A549 (cell line): ENCODE results near the gene AGAP5.

- PRO-cap, result no peak
CAGE:
- cytosol, long polyA plus RNA, result no peak
- long polyA plus RNA, result no peak
- nucleus, long polyA plus RNA, result no peak
These were observed 45.6 kb upstream of the OIT3 start for GRCh38 chr10:72847841-72848428.

DNA sequence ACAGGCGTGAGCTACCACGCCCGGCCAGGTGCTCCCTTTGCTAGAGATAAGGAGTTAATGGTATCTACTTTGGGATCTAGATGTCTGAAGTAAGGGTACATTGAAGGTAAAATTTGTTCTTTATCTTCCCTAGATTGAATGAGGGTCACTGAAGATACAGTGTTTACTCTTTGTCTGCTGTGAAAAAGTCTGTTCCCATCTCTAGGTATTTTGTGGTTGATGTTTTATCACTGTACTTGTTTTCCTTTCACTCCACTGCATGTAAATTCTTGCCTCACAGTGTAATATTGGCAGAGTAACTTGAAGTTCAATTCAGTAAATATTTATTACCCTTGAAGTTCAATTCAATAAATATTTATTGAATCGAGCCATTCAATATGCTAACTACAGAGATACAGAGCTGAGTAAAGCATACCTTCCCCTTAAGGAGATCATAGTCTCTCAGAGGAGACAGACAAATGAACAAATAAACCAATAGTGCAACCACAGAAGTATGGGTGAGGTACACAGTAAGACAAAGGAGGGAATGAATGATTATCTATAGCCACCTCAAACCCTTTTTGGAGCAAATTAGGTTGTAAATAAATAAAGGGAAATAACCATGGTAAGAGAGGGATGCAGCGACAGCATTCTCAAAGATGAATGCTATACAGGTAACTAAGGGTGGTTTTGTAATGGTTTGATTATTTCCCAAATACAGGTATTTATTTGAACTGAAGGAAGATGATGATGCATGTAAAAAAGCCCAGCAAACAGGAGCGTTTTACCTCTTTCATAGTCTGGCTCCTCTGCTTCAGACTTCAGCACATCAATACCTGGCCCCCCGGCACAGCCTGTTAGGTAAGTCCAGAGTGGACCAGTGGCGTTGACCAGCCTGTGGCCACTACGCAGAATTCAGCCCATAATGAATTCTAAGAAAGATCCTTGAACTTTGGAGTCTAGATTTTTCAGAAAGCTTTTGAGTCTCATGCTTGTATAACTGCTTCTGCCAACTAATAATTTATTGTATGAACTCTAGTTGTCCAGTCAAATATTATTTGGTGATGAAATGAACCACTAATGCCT lies 9.4 kb downstream of the NUDT13 start:
- PRO-cap, result no peak
CAGE:
- cytosol, long polyA plus RNA, result no peak
- long polyA plus RNA, result no peak
- nucleus, long polyA plus RNA, result no peak

DNA sequence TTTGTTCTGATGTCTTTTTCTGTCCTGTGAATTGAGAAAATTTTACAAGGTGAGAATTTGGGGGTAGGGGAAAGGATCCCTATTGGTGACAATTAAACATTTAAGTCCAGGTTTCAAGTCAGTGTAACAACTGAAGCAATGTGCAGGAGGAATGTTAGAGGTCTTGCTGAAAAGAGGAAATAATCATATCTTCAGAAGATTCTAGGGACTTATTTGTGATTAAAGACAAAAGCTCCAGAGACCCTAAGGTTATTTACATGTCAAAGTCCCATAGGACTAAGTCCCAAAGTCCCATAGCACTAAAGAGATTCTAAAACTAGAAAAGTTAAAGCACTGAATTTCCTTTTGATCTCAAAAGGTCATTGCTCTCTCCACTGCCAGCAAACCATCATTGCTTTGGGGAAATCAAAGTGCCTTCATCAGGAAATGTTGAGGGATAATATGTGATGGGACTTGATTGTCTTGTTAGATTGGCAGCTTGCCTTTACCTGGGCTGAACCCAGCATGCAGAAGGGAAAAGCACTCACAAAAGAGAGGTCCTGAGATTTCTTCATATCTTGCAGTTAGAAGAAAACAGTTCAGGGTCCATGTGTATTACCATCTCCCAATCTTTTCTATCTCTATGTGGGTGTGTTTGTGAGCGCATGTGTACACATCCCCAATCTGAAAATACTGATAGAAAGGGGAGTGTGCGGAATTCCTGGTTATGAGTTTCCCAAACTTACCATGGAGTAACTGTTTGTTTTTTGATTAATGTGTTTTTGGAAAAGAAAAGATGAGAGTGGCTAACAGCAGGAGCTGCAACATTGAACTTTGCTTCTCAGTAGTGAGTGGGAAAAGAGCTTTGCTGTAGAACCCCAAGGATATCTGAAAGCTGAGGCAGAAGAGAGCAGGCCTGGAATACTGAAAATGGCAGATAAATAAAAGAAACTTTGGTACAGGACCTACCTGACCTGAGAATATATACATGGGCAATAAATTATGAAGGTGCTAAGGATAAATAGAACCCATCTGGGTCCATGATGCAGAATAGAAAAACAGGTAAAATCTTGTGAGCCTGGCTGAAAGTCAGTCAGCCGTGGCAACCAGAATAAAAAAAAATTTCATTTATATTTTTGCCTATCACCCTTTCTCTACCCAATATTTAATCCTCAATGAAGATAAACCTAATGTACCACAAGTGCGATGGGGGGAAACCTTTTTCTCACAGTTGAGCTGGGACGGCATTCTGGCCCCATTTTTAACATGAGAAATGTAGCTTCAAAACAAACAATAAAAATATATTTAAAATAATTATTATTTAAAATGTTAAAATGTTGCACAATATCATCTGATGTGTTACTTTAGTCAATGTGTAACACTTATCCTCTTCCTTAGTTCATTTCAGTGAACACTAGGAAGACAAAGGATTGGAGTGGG lies 22.1 kb downstream of the NUDT13 start:
- PRO-cap, result no peak
CAGE:
- cytosol, long polyA plus RNA, result no peak
- long polyA plus RNA, result no peak
- nucleus, long polyA plus RNA, result no peak

DNA sequence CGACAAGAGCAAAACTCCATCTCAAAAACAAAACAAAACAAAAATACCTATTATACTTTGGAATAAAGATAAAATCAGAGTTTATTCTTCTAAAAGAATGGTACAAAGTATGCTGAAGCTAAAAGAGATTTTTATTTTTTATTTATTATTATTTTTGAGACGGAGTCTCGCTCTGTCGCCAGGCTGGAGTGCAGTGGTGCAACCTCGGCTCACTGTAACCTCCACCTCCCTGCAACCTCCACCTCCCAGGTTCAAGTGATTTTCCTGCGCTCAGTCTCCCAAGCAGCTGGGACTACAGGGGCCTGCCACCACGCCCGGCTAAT lies 12.9 kb downstream of the ECD start:
- PRO-cap, result no peak
CAGE:
- cytosol, long polyA plus RNA, result no peak
- long polyA plus RNA, result no peak
- nucleus, long polyA plus RNA, result no peak

DNA sequence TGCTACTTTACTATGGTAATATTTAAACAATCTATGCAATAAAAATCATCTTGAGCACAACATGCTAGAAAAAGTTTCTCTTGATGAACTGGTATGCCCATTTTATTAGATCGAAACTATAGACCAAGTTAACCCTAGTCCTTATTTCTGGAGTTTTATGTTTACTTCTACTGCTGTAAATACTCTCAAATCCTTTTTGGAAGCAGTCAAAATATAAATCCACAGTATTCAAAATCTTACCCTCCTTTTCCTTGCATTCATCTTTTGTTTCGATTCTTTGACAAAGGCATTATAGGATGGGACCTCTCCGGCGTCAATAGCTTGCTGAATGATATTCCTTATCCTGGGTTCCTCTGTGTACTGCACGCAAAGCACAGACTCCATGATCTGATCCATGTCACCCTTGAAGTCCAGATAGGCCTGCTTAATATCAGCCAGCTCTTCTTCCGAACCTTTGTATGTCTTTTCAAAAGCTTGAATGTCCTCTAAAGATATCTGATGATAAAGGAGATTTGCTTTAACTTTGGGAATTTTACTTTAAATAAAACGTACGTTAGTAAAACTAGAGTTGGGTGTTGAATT lies 1.3 kb downstream of the DNAJC9 start:
- PRO-cap, result no peak
CAGE:
- cytosol, long polyA plus RNA, result no peak
- long polyA plus RNA, result no peak
- nucleus, long polyA plus RNA, result no peak

- PRO-cap, result no peak
CAGE:
- cytosol, long polyA plus RNA, result no peak
- long polyA plus RNA, result no peak
- nucleus, long polyA plus RNA, result no peak
These were observed 779 bp downstream of the DNAJC9 start for GRCh38 chr10:73246264-73246687.

GRCh38 chr10:73251269-73252130 lies 944 bp downstream of the MRPS16 start:
- PRO-cap, result no peak
CAGE:
- cytosol, long polyA plus RNA, result no peak
- long polyA plus RNA, result no peak
- nucleus, long polyA plus RNA, result no peak

DNA sequence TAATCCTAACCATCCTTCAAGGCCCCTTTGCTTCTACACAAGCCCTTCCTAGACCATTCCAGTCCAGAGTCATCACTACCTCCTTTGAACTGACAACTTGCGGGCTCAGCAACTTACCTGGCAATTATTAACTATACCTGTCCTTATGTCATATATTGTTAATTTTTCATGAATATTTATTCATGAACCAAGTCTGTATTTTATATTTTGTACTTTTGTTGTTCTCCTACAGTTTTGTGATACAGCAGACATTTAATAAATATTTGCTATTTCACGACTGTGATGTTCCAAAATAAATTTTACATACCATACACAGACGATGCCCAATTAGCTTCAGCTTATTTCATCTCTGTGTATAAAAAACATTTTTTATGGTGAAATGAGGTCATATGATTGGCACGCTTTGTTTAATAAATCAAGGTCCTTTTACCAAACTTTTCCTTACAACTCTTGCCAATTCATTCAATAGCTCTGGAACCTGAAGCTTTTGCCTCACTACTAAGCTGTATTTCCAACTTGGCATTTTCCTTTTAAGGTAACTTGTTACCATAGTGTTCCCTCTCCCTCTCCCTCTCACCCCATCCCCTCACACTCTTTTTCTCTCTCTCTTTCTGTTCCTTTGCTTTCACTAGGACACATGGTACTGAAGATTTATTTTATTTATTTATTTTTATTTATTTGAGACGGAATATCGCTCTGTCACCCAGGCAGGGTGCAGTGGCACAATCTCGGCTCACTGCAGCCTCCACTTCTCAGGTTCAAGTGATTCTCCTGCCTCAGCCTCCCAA lies 5.5 kb downstream of the PPP3CB start:
- PRO-cap, result no peak
CAGE:
- cytosol, long polyA plus RNA, result no peak
- long polyA plus RNA, result no peak
- nucleus, long polyA plus RNA, result no peak

DNA sequence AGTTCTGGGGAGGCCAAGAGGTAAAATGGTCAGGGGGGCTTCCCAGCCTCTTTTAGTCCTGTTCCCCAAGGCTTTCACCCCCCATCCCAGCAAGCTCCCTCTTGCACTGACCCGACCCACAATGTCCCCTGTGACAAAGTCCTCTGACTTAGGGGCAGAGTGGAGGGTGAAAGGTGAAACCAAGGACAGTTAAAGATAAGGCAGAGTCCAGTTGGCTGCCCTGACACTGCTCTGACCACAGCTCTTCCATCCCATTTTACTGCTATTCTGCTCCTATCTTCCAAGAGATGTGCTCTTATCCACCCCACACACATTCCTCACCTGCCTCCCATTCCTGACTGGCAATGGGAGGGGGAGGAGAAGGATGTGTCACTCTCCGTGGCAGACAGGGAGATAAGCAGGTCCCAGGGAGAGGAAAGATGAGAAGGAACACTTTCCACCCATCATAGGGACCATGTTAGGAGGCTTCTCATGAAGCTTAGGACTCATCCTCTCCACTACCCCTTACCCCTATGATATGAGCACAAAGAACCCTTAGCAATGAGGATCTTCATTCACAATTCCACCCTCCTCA lies 6.9 kb downstream of the SYNPO2L start:
- PRO-cap, result no peak
CAGE:
- cytosol, long polyA plus RNA, result no peak
- long polyA plus RNA, result no peak
- nucleus, long polyA plus RNA, result no peak

- PRO-cap, result no peak
CAGE:
- cytosol, long polyA plus RNA, result no peak
- long polyA plus RNA, result no peak
- nucleus, long polyA plus RNA, result no peak
These were observed at the start of gene AGAP5 for GRCh38 chr10:73697327-73698303. Gene AGAP5 (minus strand): TSS chr10:73698109.

GRCh38 chr10:73759409-73759890 lies 12.6 kb upstream of the FUT11 start:
- PRO-cap, result no peak
CAGE:
- cytosol, long polyA plus RNA, result no peak
- long polyA plus RNA, result no peak
- nucleus, long polyA plus RNA, result no peak

DNA sequence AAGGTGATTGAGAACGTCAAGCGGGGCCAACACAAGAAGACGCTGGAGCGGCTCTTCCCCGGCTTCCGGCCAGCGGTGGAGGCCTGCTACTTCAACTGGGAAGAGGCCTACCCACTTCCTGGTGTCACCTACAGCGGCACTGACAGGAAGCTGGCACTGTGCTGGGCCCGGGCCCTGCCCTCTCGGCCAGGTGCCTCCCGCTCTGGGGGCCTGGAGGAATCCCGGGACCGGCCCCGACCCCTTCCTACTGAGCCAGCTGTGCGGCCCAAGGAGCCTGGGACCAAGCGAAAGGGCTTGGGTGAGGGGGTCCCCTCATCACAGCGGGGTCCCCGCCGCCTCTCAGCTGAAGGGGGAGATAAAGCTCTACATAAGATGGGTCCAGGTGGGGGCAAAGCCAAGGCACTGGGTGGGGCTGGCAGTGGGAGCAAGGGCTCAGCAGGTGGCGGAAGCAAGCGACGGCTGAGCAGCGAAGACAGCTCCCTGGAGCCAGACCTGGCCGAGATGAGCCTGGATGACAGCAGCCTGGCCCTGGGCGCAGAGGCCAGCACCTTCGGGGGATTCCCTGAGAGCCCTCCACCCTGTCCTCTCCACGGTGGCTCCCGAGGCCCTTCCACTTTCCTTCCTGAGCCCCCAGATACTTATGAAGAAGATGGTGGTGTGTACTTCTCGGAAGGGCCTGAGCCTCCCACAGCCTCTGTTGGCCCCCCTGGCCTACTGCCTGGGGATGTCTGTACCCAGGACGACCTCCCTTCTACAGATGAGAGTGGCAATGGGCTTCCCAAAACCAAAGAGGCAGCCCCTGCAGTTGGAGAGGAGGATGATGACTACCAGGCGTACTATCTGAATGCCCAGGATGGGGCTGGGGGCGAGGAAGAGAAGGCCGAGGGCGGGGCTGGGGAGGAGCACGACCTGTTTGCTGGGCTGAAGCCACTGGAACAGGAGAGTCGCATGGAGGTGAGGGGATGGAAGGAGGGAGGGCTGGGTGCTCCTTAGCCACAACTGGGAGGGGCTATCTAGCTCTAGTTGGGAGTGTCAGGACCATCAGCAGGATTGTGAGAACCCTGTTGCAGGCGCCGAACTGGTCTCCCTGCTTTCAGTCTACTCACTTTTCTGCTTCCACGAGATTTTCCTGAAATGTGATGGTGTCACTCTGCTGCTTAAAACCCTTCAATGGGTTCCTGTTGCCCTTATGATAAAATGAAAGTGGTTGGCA lies 6.9 kb downstream of the ZSWIM8 start:
- PRO-cap, result no peak
CAGE:
- cytosol, long polyA plus RNA, result no peak
- long polyA plus RNA, result no peak
- nucleus, long polyA plus RNA, result no peak

DNA sequence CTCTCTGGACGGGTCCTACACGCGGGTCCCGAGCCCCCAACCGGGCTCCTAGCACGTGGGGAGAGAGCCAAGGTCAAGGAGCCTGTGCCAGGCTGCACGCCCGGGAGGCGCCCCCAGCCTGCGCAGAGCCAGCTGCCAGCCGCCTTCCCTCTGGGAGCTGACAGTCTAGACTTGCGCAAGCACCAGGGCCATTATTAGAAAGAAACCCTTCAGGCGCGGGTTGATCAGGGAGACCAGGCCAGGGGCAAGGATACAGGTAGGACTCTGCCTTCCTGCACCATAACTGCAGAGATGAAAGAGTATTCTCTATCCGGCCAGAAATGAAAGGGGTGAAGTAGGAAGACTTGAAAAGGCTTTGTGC lies 541 bp upstream of the CAMK2G start:
- PRO-cap, result no peak
CAGE:
- cytosol, long polyA plus RNA, result no peak
- long polyA plus RNA, result no peak
- nucleus, long polyA plus RNA, result no peak

GRCh38 chr10:73879425-73880063 lies 5.2 kb upstream of the CAMK2G start:
- PRO-cap, result no peak
CAGE:
- cytosol, long polyA plus RNA, result no peak
- long polyA plus RNA, result no peak
- nucleus, long polyA plus RNA, result no peak

DNA sequence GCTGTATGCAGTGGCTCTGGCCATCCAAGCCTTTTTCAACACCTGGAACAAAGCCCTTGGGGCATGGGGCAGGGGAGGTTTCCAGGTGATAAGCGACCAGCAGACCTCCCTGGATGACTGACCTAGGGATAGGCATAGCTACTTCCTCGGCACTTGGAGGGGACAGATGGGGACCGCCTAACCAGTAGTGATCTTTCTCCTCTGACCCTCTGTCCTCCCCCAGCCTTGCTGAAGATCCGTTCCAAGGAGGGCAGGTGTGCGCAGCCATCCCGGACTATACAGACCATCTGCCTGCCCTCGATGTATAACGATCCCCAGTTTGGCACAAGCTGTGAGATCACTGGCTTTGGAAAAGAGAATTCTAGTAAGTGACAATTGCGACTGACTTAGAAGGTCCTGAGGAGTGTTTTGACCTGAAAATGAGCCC lies 3.6 kb downstream of the PLAU start:
- PRO-cap, result no peak
CAGE:
- cytosol, long polyA plus RNA, result no peak
- long polyA plus RNA, result no peak
- nucleus, long polyA plus RNA, result start-site peak on the plus strand centred at position 301 of the sequence, 129 bp wide, 107 and 85 reads in 2 replicates

DNA sequence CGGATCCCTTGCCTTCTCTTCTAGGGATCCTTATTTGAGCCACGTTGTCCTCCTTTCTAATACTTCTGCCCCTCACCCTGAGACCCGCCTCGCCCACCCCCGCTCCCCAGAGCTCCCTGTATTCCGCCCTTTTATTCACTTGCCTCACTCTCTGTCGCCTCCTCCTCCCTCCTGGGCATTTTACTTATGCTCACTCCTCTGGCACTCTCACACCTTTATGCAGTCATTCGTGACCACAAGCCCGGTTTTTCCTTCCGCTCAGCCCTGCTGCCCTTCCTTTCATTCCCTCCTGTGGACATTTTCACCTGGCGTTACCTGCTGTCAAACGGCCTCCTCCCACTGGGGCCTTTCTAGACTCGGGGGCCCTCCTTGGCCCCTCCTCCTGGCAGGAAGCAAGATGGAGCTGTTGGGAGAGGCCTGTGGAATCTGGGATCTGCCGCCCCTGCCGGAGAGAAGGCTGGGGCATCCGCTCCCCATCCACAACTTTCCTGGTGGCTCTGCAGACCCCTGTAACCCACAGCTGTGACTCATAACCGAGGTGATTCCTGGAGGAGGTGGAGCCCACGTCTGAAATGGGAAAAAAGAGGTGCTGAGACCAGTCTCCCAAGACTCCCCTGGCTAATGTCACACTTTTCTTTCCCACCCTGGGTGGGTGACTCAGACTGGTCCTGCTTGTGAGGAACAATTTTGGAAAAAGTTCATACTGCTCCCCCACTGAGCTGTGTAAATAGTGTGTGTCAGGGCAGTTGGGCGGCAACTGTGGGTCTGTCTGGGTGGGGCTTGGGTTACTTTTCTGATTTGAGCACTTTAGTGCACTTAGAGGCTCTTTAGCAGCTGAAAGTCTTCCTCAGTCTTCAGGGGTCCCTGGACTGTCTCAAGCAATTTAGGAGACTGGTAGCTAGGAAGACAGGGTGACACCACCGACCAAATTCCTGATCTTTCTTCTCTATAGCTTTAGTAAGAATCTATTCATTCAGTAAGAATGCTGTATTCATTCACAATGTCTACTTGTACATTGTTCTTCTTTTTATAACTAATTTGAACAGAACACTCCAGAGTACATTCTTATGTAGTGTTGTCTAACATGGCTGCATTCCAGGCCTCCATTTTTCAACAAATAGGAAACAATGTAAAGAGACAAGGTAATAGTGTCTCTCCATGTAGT lies 1.3 kb downstream of the VCL start:
- PRO-cap, result bidirectional peak, plus-strand start at position 241 of the sequence, minus-strand start at position 189 of the sequence
CAGE:
- cytosol, long polyA plus RNA, result no peak
- long polyA plus RNA, result no peak
- nucleus, long polyA plus RNA, result no peak

DNA sequence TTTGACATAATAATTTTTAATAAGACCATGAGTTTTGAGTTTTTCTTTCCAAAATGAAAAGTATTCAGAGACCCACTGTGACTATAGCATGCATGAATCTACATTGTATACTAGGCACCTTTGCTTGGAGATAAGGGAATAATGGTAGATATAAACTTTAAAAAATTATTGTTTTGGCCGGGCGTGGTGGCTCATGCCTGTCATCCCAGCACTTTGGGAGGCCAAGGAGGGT lies 45.7 kb downstream of the VCL start:
- PRO-cap, result no peak
CAGE:
- cytosol, long polyA plus RNA, result no peak
- long polyA plus RNA, result no peak
- nucleus, long polyA plus RNA, result no peak

GRCh38 chr10:74119047-74120186 lies 31.2 kb downstream of the AP3M1 start:
- PRO-cap, result no peak
CAGE:
- cytosol, long polyA plus RNA, result no peak
- long polyA plus RNA, result start-site peak on the minus strand at chr10:74119649-74120123, 154 and 159 reads in 2 replicates
- nucleus, long polyA plus RNA, result no peak

DNA sequence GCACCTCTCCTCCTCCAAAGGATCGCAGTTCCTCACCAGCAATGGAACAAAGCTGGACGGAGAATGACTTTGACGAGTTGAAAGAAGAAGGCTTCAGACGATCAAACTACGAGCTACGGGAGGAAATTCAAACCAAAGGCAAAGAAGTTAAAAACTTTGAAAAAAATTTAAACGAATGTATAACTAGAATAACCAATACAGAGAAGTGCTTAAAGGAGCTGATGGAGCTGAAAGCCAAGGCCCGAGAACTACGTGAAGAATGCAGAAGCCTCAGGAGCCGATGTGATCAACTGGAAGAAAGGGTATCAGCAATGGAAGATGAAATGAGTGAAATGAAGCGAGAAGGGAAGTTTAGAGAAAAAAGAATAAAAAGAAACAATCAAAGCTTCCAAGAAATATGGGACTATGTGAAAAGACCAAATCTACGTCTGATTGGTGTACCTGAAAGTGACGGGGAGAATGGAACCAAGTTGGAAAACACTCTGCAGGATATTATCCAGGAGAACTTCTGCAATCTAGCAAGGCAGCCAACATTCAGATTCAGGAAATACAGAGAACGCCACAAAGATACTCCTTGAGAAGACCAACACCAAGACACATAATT lies 67.0 kb downstream of the ADK start:
- PRO-cap, result no peak
CAGE:
- cytosol, long polyA plus RNA, result no peak
- long polyA plus RNA, result no peak
- nucleus, long polyA plus RNA, result no peak

GRCh38 chr10:75014525-75014963 lies 58.9 kb downstream of the DUSP29 start:
- PRO-cap, result no peak
CAGE:
- cytosol, long polyA plus RNA, result no peak
- long polyA plus RNA, result no peak
- nucleus, long polyA plus RNA, result no peak